K562 (cell line): ENCODE measurements around the gene ARMT1.

DNA sequence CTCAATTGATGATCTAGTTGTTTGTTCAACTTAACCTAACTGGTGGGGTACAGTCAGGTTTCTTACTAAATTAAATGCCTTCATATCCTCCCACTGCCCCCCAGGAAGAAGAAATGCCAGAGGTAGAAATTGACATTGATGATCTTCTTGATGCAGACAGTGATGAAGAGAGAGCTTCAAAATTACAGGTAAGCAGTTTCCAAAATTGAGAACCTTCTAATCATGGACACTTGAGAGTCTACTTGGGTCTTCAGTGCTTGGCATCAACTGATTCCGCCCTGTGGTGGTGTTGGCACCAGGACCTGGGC lies 71.8 kb downstream of the PPP1R14C start:
- RAMPAGE, long total RNA = no peak
- RRBS = no CpG with 5 or more reads among the region's 1 CpG
PRO-cap:
- standard = no peak
- CoPRO, capped RNA only, 2 experiments = no peak in any of the 2 experiments
- CoPRO, capped and uncapped RNA, 2 experiments = no peak in any of the 2 experiments
- CoPRO, uncapped RNA only, 2 experiments = no peak in any of the 2 experiments
CAGE:
- cytosol, long polyA plus RNA = no peak
- long polyA plus RNA = no peak
- nucleolus, long total RNA = no peak
- nucleus, long polyA plus RNA = no peak

DNA sequence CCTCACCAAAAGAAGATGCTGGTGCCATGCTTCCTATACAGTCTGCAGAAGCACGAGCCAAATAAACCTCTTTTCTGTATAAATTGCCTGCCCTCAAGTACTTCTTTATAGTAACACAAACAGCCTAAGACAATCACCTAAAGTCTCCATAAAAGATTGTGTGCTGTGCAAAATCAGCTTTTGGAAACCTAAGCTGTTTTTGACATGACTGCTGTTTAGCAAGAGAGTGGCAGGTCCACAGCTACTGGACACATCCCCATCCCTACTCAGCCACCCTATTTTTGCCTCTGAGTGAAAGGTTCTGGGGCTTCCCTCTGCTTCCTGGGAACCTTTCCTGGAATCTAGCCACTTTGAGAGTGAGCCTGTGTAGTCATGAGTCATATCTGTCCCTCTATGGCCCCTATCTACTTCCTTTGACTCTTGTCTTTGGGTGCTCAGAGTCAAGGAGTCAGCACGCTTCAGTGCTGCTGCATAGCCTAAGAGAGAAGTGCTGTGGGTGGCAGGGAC lies 110.0 kb downstream of the PPP1R14C start:
- RAMPAGE, long total RNA = no peak
- RRBS = no CpG with 5 or more reads among the region's 2 CpGs
PRO-cap:
- standard = bidirectional peak, plus-strand start at position 423 of the sequence, minus-strand start at position 283 of the sequence
- CoPRO, capped RNA only, 2 experiments = peak in 2 of 2 experiments; most common plus-strand start position 423 of the sequence (in 2); most common minus-strand start position 268 of the sequence (in 1)
- CoPRO, capped and uncapped RNA, 2 experiments = peak in 2 of 2 experiments; most common plus-strand start position 423 of the sequence (in 2); most common minus-strand start position 248 of the sequence (in 1)
- CoPRO, uncapped RNA only, 2 experiments = peak in 1 of 2 experiments; most common plus-strand start position 423 of the sequence (in 1); most common minus-strand start position 235 of the sequence (in 1)
CAGE:
- cytosol, long polyA plus RNA = no peak
- long polyA plus RNA = no peak
- nucleolus, long total RNA = no peak
- nucleus, long polyA plus RNA = no peak

- RAMPAGE, long total RNA = no peak
- RRBS = 0% methylated on average over 3 of the region's 24 CpGs
PRO-cap:
- standard = bidirectional peak, plus-strand start at chr6:150419234, minus-strand start at chr6:150419017
- CoPRO, capped RNA only, 2 experiments = no peak in any of the 2 experiments
- CoPRO, capped and uncapped RNA, 2 experiments = no peak in any of the 2 experiments
- CoPRO, uncapped RNA only, 2 experiments = no peak in any of the 2 experiments
CAGE:
- cytosol, long polyA plus RNA = no peak
- long polyA plus RNA = no peak
- nucleolus, long total RNA = no peak
- nucleus, long polyA plus RNA = no peak
Measured at GRCh38 chr6:150418803-150419662, 50.2 kb downstream of the IYD start.

- RAMPAGE, long total RNA = no peak
- RRBS = no CpG with 5 or more reads among the region's 9 CpGs
PRO-cap:
- standard = no peak
- CoPRO, capped RNA only, 2 experiments = no peak in any of the 2 experiments
- CoPRO, capped and uncapped RNA, 2 experiments = no peak in any of the 2 experiments
- CoPRO, uncapped RNA only, 2 experiments = no peak in any of the 2 experiments
CAGE:
- cytosol, long polyA plus RNA = no peak
- long polyA plus RNA = no peak
- nucleolus, long total RNA = no peak
- nucleus, long polyA plus RNA = no peak
Measured at GRCh38 chr6:150485836-150486509, 113.7 kb upstream of the PLEKHG1 start.

DNA sequence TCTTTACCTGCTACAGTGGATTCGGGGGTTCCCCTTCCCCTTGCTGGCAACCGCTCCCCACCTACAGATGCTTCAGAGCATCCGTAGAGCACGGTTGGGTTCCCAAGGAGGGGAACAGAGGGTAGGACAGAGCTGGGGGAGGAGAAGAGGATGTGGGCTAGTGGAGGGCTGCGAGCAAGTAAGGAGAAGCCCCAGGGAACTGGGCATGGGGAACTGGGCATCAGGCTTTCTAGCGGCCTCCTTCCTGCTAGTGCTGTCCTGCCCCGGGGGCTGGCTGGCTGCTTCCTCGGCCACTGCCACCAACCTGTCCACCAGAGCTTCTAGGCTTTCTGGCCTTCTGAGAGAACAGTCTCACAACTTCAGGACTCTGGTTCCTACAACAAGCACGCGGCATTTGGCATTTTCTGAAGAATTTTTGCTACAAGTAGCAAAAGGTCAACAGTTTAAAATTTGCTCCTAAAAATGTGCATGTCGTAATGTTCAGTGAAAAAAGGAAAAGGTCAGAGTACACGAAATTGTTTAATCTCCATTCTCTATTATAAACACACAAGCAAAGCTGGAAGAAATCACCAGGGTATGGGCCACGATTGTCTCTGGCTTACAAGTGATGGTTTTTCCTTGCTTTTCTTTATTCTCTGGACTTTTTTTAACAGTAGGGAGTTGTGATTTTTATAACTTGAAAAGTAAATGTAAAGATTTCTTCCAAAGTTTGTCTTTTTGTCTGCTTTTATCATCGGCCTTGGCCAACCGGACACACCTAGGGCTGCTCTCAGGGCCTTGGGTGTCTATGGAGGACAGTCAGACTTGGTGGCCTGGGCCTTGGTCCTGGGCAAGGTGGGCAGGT lies 32.2 kb downstream of the PLEKHG1 start:
- RAMPAGE, long total RNA = no peak
- RRBS = no CpG with 5 or more reads among the region's 15 CpGs
PRO-cap:
- standard = no peak
- CoPRO, capped RNA only, 2 experiments = no peak in any of the 2 experiments
- CoPRO, capped and uncapped RNA, 2 experiments = no peak in any of the 2 experiments
- CoPRO, uncapped RNA only, 2 experiments = no peak in any of the 2 experiments
CAGE:
- cytosol, long polyA plus RNA = no peak
- long polyA plus RNA = no peak
- nucleolus, long total RNA = no peak
- nucleus, long polyA plus RNA = no peak

DNA sequence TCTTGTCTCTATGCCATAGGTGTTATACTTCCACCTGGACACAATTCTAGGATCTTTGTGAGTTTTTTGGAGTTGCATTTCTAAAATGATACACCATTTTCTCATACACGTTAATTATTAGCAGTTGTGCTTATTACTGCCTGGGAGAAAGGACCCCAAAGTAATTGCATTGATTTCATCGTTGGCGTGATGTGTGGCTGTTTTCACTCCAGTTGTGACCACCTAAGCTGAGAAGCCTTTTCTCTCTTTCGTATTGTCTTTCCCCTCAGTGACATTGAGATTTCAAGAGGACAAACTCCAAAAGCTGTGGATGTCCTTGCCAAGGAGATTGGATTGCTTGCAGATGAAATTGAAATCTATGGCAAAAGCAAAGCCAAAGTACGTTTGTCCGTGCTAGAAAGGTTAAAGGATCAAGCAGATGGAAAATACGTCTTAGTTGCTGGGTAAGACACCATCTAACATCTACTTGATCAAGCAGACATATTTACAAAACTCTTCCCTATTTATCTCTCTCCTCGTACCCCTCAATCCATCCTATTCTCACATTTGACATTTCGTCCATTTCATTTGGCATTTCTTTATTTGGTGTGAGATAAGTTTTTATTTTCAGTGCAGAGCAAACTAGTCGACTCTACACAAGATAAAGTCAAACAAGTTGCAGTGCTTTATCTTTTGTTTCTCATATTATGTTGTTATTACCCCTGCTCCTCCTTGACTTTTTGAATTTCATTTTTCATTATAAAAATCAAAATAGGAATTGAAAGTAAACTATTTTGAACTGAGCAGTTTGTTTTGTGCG lies 60.5 kb downstream of the MTHFD1L start:
- RAMPAGE, long total RNA = no peak
- RRBS = no CpG with 5 or more reads among the region's 11 CpGs
PRO-cap:
- standard = no peak
- CoPRO, capped RNA only, 2 experiments = no peak in any of the 2 experiments
- CoPRO, capped and uncapped RNA, 2 experiments = no peak in any of the 2 experiments
- CoPRO, uncapped RNA only, 2 experiments = peak in 1 of 2 experiments; most common plus-strand start position 581 of the sequence (in 1)
CAGE:
- cytosol, long polyA plus RNA = no peak
- long polyA plus RNA = no peak
- nucleolus, long total RNA = no peak
- nucleus, long polyA plus RNA = no peak

DNA sequence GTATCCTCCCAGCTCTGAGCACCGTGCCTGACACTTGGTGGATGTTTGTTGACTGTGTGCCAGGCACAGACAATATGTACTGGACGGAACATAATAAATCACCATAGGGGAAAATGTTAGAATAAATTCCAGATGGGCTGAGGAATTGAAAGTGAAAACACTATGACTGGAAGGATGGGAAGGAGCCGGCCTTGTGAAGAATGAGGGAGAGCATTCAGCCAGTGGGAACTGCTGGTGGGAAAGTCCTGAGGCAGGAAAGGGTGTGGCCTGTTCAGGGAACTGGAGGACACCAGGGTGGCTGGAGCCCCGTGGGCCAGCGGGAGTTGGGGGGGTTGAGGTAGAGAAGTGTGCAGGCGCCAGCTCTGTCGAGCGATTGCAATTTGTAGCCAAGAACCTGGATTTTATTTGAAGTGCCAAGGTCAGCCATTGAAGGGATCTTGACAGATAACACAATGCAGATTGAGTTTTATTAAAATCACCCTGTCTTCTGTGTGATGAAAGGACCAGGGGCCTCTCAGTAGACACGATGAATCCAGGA lies 75.5 kb downstream of the MTHFD1L start:
- RAMPAGE, long total RNA = no peak
- RRBS = no CpG with 5 or more reads among the region's 9 CpGs
PRO-cap:
- standard = no peak
- CoPRO, capped RNA only, 2 experiments = no peak in any of the 2 experiments
- CoPRO, capped and uncapped RNA, 2 experiments = no peak in any of the 2 experiments
- CoPRO, uncapped RNA only, 2 experiments = no peak in any of the 2 experiments
CAGE:
- cytosol, long polyA plus RNA = no peak
- long polyA plus RNA = no peak
- nucleolus, long total RNA = no peak
- nucleus, long polyA plus RNA = no peak

- RAMPAGE, long total RNA = no peak
- RRBS = no CpG with 5 or more reads among the region's 3 CpGs
PRO-cap:
- standard = no peak
- CoPRO, capped RNA only, 2 experiments = no peak in any of the 2 experiments
- CoPRO, capped and uncapped RNA, 2 experiments = no peak in any of the 2 experiments
- CoPRO, uncapped RNA only, 2 experiments = no peak in any of the 2 experiments
CAGE:
- cytosol, long polyA plus RNA = no peak
- long polyA plus RNA = no peak
- nucleolus, long total RNA = no peak
- nucleus, long polyA plus RNA = no peak
Measured at GRCh38 chr6:151036160-151036806, 170.8 kb downstream of the MTHFD1L start.

- RAMPAGE, long total RNA = no peak
- RRBS = no CpG with 5 or more reads among the region's 18 CpGs
PRO-cap:
- standard = no peak
- CoPRO, capped RNA only, 2 experiments = no peak in any of the 2 experiments
- CoPRO, capped and uncapped RNA, 2 experiments = no peak in any of the 2 experiments
- CoPRO, uncapped RNA only, 2 experiments = no peak in any of the 2 experiments
CAGE:
- cytosol, long polyA plus RNA = no peak
- long polyA plus RNA = no peak
- nucleolus, long total RNA = no peak
- nucleus, long polyA plus RNA = no peak
Measured at GRCh38 chr6:151044539-151045196, 179.2 kb downstream of the MTHFD1L start.

GRCh38 chr6:151228995-151229802 lies 10.6 kb upstream of the AKAP12 start:
- RAMPAGE, long total RNA = start-site peak on the plus strand at chr6:151229535-151229552, 18 and 31 reads in 2 replicates
- RRBS = no CpG with 5 or more reads among the region's 6 CpGs
PRO-cap:
- standard = bidirectional peak, plus-strand start at chr6:151229549, minus-strand start at chr6:151229412
- CoPRO, capped RNA only, 2 experiments = peak in 2 of 2 experiments; most common plus-strand start chr6:151229549 (in 2); most common minus-strand start chr6:151229800 (in 2)
- CoPRO, capped and uncapped RNA, 2 experiments = peak in 2 of 2 experiments; most common plus-strand start chr6:151229549 (in 2); most common minus-strand start chr6:151229231 (in 1)
- CoPRO, uncapped RNA only, 2 experiments = peak in 2 of 2 experiments; most common plus-strand start chr6:151229549 (in 2); most common minus-strand start chr6:151229236 (in 1)
CAGE:
- cytosol, long polyA plus RNA = no peak
- long polyA plus RNA = no peak
- nucleolus, long total RNA = no peak
- nucleus, long polyA plus RNA = no peak

DNA sequence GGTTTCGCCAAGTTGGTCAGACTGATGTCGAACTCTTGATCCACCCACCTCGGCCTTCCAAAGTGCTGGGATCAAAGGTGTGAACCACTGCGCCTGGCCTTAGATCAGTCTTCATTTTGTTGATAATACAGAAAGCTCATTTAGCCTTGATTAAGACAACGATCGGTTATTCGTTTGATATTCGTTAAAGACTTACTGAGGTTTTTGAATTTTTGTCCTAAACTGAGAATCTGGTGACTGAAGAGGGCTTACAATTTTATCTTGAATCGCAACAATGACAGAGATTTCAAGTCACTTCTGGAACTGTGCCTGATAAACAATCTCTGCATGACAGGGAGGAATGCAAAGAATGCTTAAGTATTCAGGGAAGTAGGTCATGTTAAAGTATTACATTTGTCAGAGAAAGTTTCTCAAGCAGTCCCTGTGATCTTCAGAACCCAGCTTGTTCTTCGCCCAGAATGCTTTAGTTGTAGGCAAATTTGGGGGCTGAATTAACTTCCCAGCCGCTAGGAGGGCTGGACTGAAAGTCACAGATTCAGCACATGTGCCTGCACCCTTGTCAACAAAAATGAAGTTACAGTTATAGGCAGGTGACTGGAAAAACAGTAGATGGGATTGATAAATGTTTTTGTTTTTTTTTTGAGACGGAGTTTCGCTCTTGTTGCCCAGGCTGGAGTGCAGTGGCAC lies 14.9 kb downstream of the AKAP12 start:
- RAMPAGE, long total RNA = no peak
- RRBS = no CpG with 5 or more reads among the region's 13 CpGs
PRO-cap:
- standard = no peak
- CoPRO, capped RNA only, 2 experiments = no peak in any of the 2 experiments
- CoPRO, capped and uncapped RNA, 2 experiments = no peak in any of the 2 experiments
- CoPRO, uncapped RNA only, 2 experiments = no peak in any of the 2 experiments
CAGE:
- cytosol, long polyA plus RNA = no peak
- long polyA plus RNA = no peak
- nucleolus, long total RNA = no peak
- nucleus, long polyA plus RNA = no peak

DNA sequence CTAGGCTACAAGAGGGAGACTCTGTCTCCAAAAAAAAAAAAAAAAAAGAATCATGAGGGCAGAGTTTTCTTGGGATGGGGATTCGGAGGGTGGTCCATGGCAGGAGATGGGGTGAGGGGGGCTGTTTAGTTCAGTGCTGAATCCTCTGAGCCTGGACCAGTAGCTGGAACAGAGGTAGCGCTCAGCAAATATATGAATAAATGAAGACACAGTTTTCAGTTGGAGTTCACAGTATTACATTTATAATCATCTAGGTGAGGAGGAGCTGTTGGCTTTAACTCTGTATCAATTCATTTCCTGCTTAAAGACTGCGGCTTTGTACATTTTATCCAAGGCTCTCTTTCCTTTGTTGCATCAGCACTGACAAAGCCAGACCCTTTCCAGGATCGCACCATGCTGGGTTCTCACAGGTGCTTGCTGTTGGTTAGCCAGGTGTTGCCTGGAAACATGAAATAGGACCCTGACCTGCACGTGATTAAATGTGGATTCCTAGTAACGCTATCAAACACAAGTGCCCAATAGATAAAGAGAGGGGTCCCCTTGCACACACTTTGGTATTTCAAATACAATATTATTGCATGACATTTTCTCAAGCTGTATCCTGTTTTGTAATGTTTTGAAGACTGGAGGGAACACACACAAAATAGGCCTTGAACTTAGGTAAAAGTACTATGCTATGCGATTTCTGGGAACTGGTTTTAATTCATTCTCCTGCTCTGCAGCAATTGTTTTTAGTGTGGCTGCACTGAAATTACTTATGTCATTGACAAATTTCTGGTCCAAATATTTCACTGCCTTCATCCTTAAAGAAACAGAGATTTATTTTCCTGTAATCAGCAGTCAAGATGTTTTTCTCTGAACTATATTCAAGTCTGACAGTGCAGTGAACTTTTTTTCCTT lies 73.2 kb downstream of the AKAP12 start:
- RAMPAGE, long total RNA = no peak
- RRBS = no CpG with 5 or more reads among the region's 7 CpGs
PRO-cap:
- standard = no peak
- CoPRO, capped RNA only, 2 experiments = no peak in any of the 2 experiments
- CoPRO, capped and uncapped RNA, 2 experiments = no peak in any of the 2 experiments
- CoPRO, uncapped RNA only, 2 experiments = no peak in any of the 2 experiments
CAGE:
- cytosol, long polyA plus RNA = no peak
- long polyA plus RNA = no peak
- nucleolus, long total RNA = no peak
- nucleus, long polyA plus RNA = no peak

- RAMPAGE, long total RNA = start-site peak on the plus strand at chr6:151452466-151452536, 217 and 322 reads in 2 replicates
- RRBS = 2% methylated on average over 28 of the region's 78 CpGs
PRO-cap:
- standard = bidirectional peak, plus-strand start at chr6:151452494, minus-strand start at chr6:151452072
- CoPRO, capped RNA only, 2 experiments = peak in 2 of 2 experiments; most common plus-strand start chr6:151452494 (in 2)
- CoPRO, capped and uncapped RNA, 2 experiments = peak in 2 of 2 experiments; most common plus-strand start chr6:151452263 (in 1)
- CoPRO, uncapped RNA only, 2 experiments = peak in 1 of 2 experiments; most common plus-strand start chr6:151452346 (in 1)
CAGE:
- cytosol, long polyA plus RNA = no peak
- long polyA plus RNA = no peak
- nucleolus, long total RNA = no peak
- nucleus, long polyA plus RNA = no peak
Measured at GRCh38 chr6:151452213-151453147, at the start of gene ARMT1. TSS of gene ARMT1 (plus strand) at chr6:151452466.

DNA sequence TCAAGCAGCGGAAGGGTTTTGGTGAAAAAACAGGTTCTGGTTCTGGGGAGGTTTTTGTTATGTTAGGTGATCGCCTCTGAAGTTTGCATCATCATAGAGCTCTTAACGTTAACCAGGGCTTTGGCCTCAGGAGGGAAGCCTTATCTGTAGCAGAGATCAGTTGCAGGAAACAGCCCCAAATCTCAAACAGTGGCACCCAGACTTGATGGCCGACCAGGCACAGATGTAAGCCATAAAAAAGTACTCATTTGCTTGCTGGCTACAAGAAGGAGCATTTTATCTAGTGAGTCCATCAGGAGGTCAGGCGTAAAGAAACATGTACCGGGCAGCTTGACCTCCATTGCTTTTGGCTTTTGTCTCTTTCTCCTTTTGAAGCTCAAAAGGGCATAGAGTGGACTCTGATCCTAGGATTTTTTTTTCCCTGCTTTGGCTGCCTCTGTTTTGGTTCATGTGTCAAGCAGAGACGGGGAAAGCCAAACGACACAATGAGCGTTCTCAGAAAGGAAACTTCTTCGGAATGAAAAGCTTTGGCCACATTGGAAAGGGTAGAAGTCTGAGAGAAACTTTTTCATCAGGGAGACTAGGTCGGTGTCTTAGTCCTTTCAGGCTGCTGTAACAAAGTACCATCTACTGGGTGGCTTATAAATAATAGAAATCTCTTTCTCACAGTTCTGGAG lies 122.4 kb downstream of the CCDC170 start:
- RAMPAGE, long total RNA = no peak
- RRBS = no CpG with 5 or more reads among the region's 11 CpGs
PRO-cap:
- standard = no peak
- CoPRO, capped RNA only, 2 experiments = no peak in any of the 2 experiments
- CoPRO, capped and uncapped RNA, 2 experiments = no peak in any of the 2 experiments
- CoPRO, uncapped RNA only, 2 experiments = no peak in any of the 2 experiments
CAGE:
- cytosol, long polyA plus RNA = no peak
- long polyA plus RNA = no peak
- nucleolus, long total RNA = no peak
- nucleus, long polyA plus RNA = no peak

- RAMPAGE, long total RNA = no peak
- RRBS = no CpG with 5 or more reads among the region's 5 CpGs
PRO-cap:
- standard = no peak
- CoPRO, capped RNA only, 2 experiments = no peak in any of the 2 experiments
- CoPRO, capped and uncapped RNA, 2 experiments = no peak in any of the 2 experiments
- CoPRO, uncapped RNA only, 2 experiments = no peak in any of the 2 experiments
CAGE:
- cytosol, long polyA plus RNA = no peak
- long polyA plus RNA = no peak
- nucleolus, long total RNA = no peak
- nucleus, long polyA plus RNA = no peak
Measured at GRCh38 chr6:152063103-152063596, 255.7 kb downstream of the ESR1 start.

GRCh38 chr6:152096807-152097321 lies 289.4 kb downstream of the ESR1 start:
- RAMPAGE, long total RNA = no peak
- RRBS = no CpG with 5 or more reads among the region's 4 CpGs
PRO-cap:
- standard = no peak
- CoPRO, capped RNA only, 2 experiments = no peak in any of the 2 experiments
- CoPRO, capped and uncapped RNA, 2 experiments = no peak in any of the 2 experiments
- CoPRO, uncapped RNA only, 2 experiments = no peak in any of the 2 experiments
CAGE:
- cytosol, long polyA plus RNA = no peak
- long polyA plus RNA = no peak
- nucleolus, long total RNA = no peak
- nucleus, long polyA plus RNA = no peak

DNA sequence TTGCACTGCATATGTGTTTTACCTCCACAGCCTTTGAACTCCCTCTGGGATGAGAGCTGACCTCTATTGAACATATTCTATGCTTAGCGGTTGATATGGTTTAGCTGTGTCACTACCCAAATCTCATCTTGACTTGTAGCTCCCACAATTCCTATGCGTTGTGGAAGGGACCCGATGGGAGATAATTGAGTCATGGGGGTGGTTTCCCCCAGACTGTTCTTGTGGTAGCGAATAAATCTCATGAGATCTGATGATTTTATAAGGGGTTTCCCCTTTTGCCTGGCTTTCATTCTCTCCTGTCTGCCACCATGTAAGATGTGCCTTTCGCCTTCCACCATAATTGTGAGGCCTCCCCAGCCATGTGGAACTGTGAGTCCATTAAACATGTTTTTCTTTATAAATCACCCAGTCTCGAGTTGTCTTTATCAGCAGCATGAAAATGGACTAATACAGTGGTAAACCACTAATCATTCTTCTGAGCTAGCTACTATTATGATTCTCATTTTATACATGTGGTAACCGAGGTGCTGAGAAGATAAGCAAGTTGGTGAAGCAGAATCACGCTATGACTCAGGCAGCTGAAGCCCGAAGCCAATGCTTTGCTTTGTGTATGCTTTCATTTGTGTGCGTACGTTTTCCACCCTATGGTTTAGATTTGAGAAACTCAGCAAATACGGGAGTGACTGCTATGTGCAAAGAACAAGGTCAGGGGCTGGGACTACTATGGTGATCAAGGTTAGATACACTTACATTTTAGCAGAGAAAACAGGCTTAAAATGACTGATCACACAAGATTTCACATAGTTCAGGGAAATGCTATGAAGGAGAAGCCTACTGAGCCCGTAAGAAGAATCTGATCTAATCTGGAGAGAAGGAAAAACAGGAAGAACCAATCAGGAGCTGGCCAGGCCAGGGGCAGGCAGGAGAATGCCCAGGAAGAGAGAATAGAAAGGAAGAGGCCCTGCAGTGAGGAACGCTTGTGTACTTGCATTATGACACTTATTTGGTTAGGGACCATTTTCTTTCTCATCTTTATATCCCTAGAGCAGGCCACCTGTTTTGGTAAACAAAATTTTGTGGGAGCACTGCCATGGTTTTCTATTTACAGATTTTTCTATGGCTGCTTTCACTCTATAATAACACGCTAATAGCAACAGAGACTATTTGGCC lies 363.6 kb downstream of the ESR1 start:
- RAMPAGE, long total RNA = no peak
- RRBS = no CpG with 5 or more reads among the region's 15 CpGs
PRO-cap:
- standard = no peak
- CoPRO, capped RNA only, 2 experiments = no peak in any of the 2 experiments
- CoPRO, capped and uncapped RNA, 2 experiments = no peak in any of the 2 experiments
- CoPRO, uncapped RNA only, 2 experiments = no peak in any of the 2 experiments
CAGE:
- cytosol, long polyA plus RNA = no peak
- long polyA plus RNA = no peak
- nucleolus, long total RNA = no peak
- nucleus, long polyA plus RNA = no peak